Right cardiac atrium (tissue), 1 donor: ENCODE data around the genes PKD2 and ATOH1.

- PRO-cap: no peak
Measured at GRCh38 chr4:87188917-87189440, 31.4 kb downstream of the KLHL8 start.

GRCh38 chr4:87334443-87334893 is 11.8 kb upstream of the HSD17B13 start:
- PRO-cap: no peak

DNA sequence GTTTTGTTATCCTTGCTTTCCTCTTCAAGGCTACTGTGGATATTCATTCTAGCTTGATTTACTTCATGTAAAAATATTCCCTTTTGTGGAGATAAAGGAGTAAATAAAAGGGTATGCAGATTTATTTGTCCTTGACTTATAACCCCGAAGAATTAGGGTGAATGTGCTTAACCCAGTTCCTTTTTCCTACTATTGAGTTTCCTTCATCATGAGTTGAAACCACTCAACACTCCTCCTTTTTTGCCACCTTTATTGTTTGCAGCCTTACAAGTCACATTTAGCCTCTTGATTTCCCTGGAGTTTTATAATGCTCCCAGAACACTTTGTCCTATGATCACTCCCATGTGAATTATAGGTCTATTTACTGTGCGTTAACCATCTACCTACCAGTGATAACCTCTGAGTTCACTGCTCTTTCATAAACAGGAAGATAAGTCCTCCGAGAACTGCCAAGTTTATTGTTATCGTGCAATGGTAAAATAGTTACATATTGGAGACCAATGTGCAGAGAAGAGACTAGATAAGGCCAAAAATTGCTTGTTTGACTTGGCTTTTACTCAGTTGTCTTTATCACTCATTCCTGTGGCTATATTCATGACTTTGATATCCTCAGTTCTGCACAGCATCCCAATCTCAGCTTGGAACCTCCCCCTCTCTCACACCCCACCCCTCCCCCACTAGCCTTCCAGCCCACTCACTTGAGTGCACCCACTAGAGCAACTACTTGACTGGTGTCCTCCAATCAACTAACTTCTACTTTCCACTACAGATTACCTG is 13.0 kb upstream of the NUDT9 start:
- PRO-cap: no peak

DNA sequence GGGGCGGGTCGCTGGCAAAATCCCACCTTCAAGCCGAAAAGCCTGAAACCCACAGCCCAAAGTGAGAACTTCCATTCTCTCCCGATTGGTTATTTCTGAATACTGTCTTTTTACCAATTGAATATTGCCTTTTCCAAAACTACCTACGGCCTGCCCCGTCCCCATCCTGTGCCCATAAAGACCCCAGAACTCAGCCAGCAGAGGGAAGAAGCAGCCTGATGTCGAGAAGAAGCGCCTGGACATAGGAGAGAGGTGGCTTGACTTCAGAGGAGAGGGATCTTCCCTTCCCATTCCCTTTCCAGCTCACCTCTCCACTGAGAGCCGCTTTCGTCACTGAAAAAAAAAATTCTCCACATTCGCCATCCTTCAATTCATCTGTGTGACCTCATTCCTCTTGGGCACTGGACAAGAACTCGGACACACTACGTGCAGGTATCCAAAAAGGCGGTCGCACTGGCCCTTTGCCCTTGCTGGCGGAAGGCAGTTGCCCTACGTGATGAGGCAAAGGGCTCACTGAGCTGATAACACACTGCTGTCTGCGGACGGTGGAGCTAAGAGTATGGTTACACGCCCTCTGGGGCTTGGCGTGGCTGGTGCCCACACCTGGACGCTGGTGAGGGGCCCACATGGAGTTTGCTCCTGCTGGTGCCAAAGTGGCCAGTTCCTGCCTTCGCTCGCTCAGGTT is 18.7 kb downstream of the SPARCL1 start:
- PRO-cap: no peak

DNA sequence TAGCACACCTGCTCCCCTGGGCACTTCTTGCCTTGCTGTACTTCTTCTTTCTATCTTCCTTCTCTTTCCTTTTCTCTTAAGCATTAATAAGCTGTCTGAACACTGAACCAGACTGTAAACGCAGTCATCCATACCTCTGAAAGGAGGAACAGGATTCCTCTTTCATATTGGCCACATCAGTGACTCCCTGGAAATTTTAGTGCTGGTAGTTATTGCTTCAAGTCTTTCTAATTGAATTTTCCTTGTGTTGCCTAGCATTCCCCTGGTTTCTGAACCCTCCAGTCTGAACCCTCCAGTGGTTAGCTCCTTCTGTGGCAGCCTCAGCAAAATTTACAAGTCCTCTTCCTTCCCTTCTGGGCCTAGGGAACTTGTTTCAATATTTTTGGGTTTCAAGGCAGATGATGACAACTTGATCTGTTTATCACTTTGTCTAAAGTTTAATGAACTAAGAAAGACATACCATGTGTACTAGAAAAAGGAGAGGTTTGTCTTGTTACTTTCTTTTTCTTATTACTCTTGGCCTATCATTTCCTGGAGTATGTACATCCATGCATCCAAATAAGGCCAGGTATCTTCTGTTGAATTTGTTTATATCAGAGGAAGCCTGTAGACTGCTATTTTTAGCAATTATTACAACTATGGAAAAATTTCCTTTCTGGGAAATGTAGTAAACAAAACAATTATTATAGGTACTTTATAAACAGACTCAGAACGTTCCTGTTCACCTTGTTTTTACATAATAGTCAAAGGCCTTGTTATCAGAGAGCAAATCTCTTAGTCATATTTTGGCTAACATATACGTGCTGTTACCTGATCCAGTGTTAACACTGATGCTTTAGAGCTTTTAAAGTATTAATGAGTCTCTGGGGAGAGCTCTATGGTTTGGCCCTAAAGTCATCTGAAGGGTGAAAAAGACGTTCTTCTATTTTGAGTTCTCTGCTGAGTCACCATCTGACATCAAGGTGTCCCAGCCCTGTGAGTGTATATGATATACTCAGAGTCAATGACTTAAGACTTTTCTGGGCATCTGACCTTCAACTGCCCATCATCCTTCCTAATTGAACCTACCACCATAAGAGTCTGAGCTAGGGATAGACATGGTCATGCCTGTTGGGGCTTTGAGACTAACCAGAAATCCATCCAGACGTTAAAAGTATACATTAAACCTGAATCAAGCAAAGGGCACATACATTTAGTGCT is 7.5 kb downstream of the SPARCL1 start:
- PRO-cap: no peak

DNA sequence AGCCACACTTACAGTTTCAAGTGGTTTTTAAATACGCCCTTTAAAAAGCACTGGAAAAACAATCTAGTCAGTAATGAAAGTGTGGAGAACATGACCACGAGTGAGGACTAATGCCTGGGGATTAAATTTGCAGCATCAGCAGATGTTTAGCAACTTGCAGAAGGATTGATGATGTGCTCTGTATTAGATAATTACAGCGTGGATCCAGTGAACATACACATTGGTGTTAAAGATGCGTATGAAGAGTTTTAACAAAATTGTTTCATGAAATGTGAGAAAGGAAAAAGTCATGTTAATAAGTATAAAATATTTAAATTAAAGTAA is 5.8 kb downstream of the SPARCL1 start:
- PRO-cap: no peak

DNA sequence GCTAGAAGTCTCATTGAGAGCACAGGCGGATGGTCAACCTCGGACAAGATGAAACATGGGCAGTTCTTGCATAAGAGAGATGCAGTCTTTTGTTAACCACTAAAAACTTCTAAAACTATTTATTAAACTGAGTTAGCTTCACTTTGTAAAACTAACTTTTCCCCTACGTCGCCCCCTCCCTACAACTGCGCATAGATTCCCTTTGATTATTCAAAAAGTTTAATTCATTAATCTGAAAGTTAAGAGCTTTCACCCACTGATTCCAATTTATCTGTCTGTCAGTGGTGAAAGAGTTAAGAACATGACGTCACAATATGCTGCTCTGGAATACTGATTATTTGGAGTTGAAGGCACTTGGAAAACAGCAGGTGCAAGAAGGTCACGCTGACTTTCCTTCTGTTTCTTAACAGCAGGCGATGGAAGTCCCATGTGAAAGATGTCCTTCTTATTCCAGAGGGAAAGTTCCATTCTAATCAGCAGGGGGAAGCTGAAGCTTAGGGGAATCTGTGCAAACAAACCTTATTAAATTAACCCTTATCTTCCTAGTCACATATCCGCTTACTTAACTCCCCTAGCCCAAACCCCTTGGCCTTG is 29.7 kb downstream of the DMP1 start:
- PRO-cap: no peak

- PRO-cap: bidirectional peak, plus-strand start at chr4:88007635, minus-strand start at chr4:88007522
Measured at GRCh38 chr4:88007168-88007819, at the start of gene PKD2. PKD2 (plus strand) TSS chr4:88007635.

DNA sequence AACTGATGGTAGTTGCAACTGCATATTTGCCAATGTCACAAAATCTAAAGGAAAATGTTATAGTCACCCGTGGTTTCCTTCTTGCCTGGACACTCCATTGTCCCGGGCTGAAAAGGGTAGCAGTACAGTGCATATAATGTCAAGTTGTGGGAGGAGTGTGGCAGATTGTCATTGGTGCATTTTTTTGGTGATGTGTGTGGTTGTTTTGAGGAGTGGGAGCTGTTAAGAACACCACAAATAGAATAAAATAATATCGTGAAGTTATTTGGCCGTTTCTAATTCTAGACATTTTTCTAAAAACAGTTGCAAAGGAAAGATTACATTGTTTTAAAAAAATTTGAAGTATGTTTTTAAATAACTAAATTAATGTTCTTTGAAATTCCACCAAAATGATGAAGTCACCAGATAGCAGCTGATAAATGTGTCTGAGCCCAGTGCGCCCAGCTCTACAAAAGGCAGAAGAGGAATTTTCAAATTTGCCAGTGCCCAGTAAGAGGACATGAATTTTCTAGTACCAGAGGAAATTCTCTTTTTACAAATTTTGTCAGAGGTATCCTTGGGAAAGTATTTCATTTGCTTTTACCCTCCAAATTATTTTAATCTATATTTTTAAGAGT is 1.4 kb downstream of the PKD2 start:
- PRO-cap: unidirectional peak, minus-strand start at position 109 of the sequence

GRCh38 chr4:88382538-88383195 is 4.0 kb downstream of the HERC6 start:
- PRO-cap: no peak

- PRO-cap: no peak
Measured at GRCh38 chr4:88532926-88533584, 9.5 kb upstream of the PIGY start.

GRCh38 chr4:88610631-88611524 is 18.6 kb downstream of the HERC3 start:
- PRO-cap: no peak

GRCh38 chr4:88835063-88835515 is 137.5 kb upstream of the NAP1L5 start:
- PRO-cap: no peak

DNA sequence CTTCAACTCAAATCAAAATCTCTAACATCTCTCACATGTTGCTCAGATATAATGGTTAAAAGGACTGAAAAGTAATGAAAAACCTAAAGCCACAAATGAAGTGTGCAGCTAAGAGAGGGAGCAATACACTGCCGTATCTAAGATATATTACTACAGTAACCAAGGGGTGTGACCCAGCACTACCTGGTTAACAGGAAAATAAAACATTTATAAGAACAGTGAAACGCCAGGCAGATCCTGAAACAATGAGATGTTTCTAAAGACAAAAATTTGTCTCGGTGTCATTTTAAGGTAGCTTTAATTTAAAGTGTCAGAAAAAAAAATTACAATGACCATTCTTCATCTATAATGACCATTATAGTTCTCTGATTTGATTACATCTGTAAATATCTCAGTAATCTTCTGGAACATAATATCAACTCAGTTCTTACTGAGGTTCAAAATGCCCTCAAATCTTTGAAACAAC is 27.2 kb downstream of the FAM13A start:
- PRO-cap: no peak

GRCh38 chr4:89279601-89280147 is 27.9 kb downstream of the GPRIN3 start:
- PRO-cap: no peak

GRCh38 chr4:89316764-89317568 is 9.4 kb upstream of the GPRIN3 start:
- PRO-cap: no peak

DNA sequence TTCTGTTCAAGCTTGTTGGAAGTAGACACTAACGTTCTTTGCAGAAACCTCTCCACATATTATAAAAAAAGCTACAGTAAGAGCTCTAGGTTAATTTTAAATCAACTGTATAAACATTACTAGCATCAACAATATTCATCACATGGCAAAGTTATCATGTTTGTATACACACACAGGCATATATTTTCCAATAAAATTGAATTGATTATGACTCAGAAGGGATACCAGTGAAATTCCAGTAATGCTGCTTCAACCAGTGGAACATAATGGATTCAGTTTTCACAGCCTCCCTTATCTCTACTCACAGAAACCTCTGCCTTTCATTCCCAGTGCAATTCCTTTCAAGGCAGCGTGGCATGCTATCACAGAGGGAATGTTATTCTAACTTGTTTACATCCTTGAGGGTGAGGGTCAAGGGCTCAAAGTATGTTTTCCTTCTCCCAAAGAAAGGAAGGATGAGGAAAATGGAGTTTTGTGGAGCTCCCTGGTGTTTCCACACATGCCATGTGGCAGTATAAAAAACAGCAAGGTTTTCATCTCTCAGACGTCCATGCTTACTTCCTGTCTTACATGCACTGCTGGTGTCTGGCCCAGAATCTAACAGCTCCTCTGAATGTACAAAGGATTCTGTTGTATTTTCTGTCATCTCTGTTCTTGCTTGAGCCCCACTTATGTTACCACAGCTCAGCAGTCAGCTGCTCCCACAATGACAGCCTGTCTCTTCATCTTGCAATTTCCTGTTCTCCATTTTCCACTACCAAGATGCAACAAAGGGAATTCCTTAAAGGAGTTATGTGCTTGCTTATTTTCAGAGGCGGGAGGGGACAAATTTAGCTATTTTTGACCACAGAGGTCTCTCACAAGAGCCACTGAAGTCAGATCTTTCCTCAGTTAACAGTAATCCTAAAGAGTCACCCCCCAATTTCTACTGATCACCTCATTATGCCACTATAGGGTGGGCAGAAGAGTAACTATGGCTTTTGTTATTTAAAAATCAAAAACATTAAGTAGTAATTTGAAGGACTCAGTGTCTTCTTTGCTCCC is 128.0 kb downstream of the SNCA start:
- PRO-cap: no peak

DNA sequence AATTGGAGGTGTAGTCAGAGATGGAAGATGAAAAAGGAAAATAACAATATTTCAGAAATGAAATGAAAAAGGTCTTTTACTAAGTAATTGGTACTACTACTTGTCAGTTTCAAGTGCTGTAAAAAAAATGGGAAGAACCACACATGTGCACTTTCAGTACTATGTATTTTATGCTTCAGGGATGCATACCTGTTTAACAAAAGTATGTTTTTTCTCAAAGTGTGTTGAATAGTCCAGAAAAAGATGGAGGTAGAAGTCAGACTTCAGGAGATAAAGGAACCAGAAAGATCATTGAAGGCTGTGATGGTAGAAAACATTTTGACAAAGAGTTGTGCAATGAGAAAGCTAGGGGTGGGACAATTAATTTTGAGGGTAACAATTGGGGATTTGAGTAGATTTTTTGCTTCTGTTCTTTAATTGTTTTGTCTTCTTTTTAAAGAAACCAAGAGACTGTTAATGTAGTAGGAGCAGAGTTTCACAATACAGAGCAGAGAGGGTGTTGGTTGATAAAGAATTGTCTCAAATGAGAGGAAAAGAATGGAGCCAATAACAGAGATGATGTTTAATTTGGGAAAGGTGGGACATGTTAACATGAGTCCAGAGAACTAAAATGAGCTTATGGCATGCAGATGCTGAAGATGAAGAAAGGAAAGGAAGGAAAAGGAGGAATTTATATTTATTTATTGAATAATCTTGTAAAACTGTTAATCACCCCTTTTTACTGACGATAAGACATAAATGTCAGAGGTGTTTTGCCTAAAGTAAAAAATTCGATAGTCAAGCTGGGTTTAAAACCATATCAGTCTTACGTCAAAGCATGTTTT is 93.9 kb downstream of the SNCA start:
- PRO-cap: no peak

GRCh38 chr4:93828306-93829258 is at the start of gene ATOH1:
ATOH1 (plus strand) TSS chr4:93828753.
- PRO-cap: no peak

GRCh38 chr4:94147953-94148455 is 59.7 kb upstream of the SMARCAD1 start:
- PRO-cap: no peak